ENCODE measurements around a stretch of chr10.

GRCh38 chr10:125000928-125001852 lies 26.7 kb downstream of the CTBP2 start:
- RRBS, result 80% methylated on average over 2 of the region's 24 CpGs

- RRBS, result no CpG with 5 or more reads among the region's 11 CpGs
These were observed 97.1 kb upstream of the CTBP2 start for GRCh38 chr10:125124804-125125503.

DNA sequence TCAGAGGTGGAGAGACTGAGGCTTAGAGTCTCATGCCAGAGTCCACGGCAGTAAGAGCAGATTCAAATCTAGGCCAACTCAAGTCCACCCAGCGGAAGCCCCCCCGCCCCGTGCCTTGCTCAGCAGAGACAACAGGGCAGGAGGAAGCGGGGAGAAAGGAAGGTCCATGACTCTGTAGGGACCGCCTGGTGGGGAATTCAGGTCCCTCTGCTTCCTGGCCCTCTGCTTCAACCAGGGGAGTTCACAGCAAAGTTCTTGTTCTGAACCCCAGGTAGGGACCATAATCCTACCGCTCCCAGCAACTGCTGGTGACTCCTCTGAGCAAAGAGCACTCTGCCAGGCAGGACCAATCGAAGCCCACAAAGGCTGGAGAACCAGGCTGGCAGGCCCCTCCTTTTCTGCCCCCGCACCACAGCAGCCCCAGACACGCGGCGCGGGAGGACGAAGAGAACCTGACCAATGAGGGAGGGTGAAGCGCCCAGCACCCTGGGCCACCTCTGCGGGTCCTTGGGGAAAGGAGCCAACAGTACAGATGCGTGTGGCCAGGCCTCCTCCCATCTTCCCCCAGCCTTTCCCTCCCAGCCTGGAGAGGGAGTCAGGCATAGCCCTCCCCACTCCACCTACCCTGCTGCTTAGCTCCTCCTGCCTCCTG lies 106.5 kb upstream of the CTBP2 start:
- RRBS, result no CpG with 5 or more reads among the region's 17 CpGs

DNA sequence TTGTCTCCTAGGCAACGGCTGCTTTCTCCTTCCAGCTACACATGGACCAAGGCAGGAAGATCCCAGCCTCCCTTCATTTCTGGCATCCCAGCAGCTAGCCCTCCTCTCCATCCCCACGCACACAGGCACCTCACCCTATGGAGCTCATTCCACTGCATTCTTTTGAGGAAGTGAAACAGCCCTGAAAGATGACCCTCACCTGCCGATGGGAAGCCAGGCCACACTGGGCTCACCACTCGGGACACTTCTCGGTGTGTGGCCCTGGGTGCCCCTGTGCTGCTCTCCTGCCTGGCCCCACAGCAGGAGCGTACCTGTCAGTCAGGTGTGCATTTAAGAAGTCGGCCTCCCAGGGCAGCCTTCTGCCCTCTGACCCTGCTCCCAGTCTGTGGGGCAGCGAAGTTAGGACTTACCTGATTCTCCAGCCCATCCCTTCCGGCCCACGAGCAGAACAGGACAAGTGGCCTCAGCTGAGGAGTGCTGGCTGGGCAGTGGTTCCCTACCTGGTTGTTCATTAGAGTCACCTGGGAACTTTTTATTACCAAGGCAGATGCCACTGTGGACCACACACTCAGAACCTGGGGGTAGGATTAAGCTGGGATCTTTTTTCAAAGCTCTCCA lies 107.8 kb upstream of the CTBP2 start:
- RRBS, result no CpG with 5 or more reads among the region's 10 CpGs

GRCh38 chr10:125146706-125147759 lies 119.2 kb upstream of the CTBP2 start:
- RRBS, result no CpG with 5 or more reads among the region's 16 CpGs

DNA sequence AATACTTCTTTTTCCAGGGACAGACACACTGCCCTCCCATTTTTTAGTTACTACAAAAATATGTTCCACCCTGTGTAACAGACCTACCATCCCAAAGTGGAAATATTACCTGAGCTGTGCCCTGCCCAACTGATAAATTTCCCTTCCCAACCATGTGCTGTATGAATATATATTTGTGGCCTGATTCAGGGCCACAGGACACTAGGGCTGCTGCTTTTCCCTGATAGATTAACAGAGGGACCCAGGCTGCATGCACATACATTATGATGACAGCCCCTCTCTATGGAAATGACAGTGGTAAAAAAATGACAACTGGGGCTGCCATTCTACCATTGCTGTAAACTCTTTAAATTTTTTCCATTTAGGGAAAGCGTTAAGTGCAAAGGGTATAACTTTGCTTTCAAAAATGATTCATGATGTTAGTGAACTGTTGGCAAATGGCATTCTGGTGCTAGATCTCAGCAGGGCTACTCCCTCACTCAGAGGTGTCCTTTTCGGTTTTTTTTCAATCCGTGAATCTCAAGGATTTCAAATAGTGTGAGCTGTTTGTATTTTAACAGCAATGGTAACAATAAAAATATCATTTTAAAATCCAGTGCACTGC lies 128.3 kb upstream of the CTBP2 start:
- RRBS, result no CpG with 5 or more reads among the region's 3 CpGs

GRCh38 chr10:125161425-125161735 lies 133.5 kb upstream of the CTBP2 start:
- RRBS, result 4% methylated on average over 12 of the region's 22 CpGs

DNA sequence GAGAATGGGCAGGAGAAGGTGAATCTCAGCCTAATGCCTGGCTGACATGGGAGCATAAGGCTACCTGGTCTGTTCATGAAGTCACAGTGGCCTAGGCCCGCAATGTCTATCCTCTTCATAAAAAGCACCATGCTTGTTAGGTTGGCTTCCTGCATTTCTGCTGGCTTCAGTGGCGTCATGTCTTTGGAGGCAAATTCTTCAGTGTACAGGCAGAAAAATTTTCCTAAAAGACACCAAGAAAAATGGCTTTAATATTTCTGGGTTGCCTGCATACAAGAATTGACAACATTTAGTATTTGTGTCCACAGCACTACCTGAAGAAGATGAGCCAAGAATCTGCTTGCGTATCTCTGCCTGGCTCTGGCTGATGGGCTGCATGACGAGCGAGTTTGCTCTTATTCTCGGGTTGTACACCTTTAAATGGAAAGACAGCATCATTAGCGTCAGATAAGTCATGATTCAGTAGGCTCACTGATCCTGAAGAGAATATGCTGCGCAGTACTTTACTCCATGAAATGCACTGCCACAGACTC lies 28.8 kb downstream of the DHX32 start:
- RRBS, result no CpG with 5 or more reads among the region's 8 CpGs

DNA sequence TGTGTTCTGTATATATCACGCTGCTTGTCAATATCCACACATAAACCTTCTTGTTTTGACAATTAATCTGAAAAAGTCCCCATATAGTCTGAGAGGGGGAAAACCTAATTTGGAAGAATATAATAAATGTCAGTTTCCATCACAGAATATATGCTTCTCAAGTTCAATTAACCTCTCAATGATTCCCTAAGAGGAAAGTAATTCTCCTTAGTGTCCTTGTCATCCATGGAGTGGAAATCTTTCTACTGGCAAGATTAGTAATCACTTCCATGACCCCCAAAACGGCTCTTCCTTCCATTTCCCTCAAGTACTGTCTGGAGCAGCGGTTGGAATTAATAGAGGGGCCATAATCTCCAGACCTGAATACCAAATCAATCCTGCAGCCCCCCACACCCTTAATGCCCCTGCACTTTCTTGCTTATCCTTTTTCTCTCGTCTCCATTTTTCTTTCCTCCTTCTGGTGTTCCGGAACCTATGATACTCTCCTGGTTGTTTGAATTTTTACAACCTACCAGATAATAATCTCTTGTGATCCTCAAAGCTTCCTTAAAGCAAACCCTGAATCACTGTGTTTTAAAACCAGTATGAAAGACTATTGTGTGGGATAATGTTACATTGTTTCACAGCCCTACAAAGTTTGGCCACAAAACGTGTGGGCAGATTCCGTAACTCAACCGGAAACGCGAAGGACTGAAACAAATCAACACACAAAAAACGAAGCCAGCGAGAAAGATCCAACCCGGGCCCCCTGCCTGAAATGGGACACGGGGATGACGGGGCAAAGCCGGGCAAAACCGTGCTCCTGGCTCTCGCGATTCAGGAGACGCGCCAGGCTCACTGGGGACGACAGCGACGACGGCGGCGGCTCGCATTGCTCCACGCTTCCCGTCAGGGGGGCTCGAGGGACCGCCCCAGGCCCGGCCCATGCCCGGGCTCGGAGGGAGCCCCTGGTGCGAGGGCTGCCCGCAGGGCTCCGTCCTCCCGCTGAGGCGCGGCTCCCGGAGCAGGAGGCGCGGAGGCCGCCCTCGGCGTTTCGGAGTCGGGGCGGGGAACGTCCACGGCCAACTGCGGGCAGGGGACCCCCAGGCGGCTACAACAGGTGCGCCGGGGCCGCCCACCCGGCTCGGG lies 968 bp upstream of the FANK1 start:
- RRBS, result 61% methylated on average over 31 of the region's 59 CpGs

- RRBS, result no CpG with 5 or more reads among the region's 1 CpG
These were observed 14.4 kb downstream of the ADAM12 start for GRCh38 chr10:126373937-126374188.

GRCh38 chr10:126523214-126523438 lies 134.8 kb upstream of the ADAM12 start:
- RRBS, result no CpG with 5 or more reads among the region's 3 CpGs

DNA sequence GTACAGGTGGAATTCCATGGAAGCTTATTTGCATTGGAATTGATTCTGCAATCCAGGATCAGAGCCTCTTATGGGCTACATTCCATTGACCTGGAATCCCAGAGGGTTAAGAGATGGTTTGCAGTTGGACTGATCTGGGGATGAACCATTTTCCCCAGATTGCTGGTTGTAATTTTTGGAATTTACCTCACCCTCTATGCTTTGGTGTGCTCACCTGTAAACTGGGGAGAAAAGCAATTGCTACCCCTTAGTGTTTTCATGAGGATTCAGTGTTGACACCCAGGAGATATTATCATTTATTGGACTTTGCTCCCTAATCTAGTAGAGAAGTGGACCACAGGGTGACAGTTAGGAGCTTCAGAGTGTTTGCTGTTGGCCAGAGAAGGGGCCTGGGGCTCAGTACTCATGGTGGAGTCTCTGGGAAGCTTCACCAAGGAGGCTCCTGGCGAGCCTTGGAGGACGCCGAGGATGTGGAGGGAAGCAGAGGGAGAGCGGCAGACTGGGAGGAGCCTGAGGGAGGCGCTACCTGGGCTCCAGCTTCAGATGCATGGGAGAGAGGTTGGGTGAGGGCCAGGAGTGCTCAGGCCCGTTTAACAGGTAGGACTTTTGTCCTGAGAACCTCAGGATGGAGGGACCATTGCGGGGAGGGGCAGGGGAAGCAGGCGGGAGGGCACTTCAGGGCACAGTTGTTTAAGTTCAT lies 24.0 kb downstream of the DOCK1 start:
- RRBS, result no CpG with 5 or more reads among the region's 8 CpGs

DNA sequence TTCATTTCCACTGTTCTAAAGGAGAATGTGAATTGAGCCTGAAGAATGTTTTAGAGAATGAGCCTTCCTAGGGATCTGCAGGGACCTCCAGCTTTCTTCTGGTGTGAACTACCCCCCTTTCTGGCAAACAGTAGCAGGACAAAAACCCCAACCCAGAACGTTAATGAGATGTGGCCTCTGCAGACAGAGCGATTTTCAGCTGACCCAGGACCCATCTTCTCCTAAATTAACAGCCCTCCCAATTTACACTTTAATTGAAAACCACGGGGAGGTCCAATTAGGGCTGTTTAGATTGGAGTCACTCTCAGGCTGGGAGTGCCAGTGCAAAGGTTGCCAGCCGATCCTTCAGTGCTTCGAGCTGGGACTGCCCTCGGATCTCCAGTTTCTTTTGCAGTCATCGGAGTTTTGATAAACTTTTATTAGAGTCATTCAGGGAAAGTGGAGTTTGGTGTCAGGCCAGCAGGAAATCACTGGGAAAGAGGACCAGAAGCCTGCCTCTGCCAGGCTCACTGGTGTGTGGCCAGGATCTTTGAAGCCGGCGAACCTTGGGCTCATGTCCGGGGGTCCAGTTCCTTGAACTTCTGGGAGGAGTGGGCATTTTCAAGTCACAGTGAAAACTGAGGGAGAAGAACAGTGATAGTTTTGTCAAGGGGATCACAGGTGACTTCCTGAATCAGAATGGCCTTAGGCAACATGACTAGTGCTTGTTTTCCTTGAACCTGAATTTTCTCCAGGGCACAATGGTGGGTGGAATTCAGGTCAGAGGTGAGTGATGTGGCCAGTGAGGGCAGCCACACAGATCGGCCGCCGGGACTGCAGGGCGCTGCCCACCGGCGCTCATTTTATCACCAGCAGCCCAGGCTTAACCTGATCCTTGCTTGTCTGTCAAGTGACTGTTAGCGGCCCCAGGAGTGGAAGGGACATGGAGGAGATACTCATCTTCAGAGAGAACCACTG lies 108.2 kb downstream of the DOCK1 start:
- RRBS, result no CpG with 5 or more reads among the region's 17 CpGs

DNA sequence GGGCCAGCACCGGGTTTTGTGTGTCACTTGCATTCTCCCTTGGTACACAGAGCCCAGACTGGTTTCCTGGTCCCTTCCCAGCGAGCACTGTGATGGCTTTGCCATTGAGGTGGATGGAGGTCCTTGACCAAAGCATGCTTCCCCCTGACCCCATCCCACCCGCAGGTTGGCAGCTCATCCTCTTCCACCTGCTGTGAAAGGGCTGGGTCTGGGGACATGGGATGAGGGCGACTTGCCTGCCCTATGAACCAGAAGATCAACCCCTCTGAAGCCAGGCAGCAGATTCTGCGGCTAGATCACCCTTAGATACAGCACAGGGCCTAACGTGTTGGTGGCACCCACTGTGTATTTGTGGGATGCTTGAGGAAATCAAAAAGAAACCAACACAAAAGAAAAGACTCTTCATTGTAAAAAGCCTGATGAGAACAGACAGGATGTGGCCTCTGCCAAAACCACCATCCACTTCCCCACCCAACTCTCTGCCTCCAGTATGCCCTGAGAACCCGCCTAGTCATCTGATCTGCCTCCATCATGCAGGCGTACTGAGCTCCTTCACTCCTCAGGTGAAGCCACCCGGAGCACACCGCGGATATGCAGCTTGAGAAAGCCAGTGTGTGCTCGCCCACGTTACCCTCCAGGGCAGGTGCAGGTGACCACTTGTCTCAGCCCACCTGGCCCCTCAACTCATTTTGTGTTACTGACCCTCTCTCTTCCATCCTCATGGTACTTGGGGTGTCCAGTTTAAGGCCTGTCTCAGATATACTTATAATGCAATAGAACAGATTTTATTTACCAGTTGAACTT lies 97.2 kb upstream of the INSYN2A start:
- RRBS, result no CpG with 5 or more reads among the region's 13 CpGs

DNA sequence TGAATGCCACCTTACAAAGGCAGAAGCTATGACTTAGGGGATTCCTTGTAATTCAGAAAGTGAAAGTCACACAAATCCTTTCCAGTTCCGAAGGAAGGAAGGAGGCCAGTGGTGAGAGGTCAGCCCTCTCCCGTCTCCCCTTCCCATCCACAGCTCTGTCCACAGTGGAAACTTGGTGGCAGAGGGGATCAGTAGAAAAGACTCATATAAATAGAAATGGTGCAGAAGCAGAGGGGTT lies 14.9 kb upstream of the NPS start:
- RRBS, result no CpG with 5 or more reads among the region's 2 CpGs

DNA sequence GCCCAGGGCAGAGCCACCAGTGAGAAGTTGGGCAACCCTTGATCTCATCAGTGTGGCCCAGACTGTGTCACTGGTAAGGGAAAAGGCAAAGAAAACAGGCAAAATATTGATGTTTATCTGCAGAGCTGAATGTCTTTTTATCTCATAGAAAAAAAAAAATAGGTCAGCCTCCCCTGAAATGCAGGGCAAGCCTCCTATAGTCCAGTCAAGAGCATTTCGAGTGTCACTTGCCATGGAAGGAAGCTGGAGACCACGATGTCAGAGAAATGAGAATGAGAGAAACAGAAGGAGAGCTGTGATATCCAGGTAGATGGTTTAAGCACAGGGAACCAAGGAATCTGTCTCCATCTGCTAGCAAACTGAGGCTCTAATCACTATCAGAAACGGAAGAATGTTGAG lies 35.0 kb downstream of the PTPRE start:
- RRBS, result no CpG with 5 or more reads among the region's 3 CpGs

- RRBS, result no CpG with 5 or more reads among the region's 6 CpGs
These were observed 82.5 kb downstream of the PTPRE start for GRCh38 chr10:127989351-127989842.

DNA sequence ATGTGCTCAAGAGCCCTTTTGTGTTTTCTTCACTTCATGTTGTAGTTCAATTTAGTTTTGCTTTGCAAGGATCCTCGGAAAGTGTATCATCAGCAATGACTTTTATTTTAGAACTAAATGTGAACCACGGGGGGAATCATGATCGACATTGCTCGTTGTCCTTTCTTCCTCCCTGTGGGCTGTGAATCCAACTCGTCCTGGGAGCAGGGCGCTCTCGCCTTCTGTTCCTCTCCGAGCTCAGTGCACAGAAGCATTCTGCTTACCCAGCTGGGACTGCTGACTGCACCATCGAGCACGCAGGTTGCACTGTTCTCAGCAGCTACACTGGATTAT lies 92.3 kb downstream of the PTPRE start:
- RRBS, result no CpG with 5 or more reads among the region's 10 CpGs

GRCh38 chr10:128019353-128020098 lies 106.7 kb downstream of the MKI67 start:
- RRBS, result no CpG with 5 or more reads among the region's 22 CpGs

DNA sequence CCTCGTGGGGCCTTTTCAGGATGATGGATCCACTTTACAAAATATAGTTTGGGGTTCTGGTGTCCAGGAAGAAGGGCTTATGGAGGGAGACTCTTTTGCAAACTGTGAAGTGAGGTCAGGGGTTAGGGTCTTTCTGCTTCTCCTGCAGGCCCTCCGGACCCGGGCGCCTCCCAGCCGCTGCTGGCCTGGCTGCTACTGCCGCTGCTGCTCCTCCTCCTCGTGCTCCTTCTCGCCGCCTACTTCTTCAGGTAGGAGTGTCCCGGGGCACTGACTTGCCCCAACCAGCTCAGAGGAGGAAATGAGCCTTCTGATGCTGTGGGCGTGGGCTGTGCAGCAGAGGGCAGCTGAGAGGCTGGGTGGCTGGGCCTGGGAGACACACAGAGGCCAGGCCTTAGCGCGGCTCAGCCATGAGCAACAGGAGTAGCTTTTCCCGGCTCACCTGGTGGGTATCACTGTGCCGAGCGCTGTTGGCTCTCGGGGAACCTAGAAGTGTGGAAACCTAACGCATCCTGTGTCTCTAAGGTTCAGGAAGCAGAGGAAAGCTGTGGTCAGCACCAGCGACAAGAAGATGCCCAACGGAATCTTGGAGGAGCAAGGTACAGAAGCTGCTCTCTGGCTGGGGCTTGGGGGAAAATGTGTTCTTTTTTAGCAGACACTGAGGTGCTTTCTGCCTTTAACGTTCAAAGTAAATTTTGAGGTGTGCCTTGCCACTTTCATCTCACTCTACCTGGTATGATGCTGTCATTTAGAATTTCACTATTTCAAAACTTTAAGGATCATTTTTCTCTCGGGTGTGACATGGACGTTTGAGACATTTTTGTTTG lies 78.8 kb downstream of the MKI67 start:
- RRBS, result 2% methylated on average over 6 of the region's 23 CpGs

Measured in GM19239 (cell line).